Frontal cortex (tissue), 2 donors: ENCODE data around the gene SPX.

DNA sequence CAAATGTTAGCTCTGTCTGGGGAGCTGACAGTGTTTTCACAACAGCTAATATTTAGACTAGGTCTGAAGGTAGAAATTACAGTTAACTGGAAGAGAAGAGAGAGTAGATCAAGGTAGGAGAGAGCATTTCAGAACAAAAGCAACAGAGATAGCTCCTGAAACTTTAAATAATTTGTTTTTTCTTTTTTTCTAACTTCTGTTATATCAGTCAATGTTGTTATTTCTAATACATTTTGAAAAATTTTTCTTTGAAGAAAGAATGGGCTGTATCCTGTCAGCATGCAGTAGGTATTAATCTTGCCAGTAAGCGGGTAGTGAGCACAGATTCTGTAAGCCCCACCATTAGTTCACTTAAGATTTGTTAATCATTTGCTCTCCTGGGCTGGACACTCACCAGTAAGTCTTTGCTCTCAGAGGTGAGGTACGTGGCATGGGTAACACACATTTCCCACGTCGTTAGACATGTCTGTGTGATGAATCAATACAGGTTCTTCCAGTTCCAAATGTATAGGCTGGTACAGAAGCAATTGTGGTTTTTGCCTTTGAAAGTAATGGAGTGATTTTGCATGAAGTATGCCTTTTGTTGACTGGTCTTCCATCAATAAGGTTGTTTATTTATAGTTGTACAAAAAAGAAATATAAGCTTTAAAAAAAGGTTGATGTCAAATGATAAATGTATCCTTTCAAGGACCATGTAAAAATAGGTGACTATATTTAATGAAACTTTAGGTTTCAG is 45.2 kb downstream of the DERA start:
- RAMPAGE, long total RNA = no peak

DNA sequence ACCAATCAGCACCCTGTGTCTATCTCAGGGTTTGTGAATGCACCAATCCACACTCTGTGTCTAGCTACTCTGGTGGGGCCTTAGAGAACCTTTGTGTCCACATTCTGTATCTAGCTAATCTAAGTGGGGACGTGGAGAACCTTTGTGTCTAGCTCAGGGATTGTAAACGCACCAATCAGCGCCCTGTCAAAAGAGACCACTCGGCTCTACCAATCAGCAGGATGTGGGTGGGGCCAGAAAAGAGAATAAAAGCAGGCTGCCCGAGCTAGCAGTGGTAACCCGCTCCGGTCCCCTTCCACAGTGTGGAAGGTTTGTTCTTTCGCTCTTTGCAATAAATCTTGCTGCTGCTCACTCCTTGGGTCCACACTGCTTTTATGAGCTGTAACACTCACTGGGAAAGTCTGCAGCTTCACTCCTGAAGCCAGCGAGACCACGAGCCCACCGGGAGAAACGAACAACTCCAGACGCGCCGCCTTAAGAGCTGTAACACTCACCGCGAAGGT is 146.9 kb downstream of the DERA start:
- RAMPAGE, long total RNA = no peak

DNA sequence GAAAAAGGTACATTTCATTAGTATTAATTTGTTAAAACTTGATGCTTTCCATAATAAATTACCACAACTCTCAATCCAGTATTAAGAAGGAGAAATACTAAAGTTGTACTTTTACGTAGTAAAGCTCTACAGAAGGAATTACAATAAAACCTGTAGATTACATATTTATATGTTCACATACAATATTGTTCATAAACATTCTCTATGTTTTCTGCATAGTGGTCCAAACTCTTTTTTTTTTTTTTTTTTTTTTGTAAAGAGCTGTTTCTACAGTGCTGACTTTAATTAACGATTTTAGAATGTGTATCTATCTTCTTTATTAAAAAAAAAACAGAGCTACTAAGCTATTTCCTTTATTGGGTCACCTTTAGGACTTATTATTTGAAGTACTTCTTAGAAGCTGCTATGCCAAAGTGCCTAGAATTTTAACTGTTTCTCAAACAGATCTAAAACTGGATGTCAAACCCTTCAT is 33.8 kb downstream of the LMO3 start:
- RAMPAGE, long total RNA = no peak

GRCh38 chr12:17574748-17575077 is 515.3 kb downstream of the RERGL start:
- RAMPAGE, long total RNA = no peak

- RAMPAGE, long total RNA = no peak
Measured at GRCh38 chr12:18643600-18644310, 94.1 kb downstream of the PLCZ1 start.

DNA sequence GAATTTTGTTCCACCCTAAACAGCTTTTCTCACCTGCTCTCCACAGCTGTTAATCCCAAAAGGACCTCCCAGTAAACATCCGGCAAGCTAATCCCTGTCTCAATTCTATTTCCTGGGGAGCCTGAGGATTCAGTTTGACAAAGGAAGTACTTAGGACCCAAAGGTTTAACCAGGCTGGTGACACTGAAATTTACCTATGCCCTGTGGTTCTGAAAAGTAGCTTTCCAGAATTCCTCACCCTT is 15.0 kb downstream of the CAPZA3 start:
- RAMPAGE, long total RNA = no peak

DNA sequence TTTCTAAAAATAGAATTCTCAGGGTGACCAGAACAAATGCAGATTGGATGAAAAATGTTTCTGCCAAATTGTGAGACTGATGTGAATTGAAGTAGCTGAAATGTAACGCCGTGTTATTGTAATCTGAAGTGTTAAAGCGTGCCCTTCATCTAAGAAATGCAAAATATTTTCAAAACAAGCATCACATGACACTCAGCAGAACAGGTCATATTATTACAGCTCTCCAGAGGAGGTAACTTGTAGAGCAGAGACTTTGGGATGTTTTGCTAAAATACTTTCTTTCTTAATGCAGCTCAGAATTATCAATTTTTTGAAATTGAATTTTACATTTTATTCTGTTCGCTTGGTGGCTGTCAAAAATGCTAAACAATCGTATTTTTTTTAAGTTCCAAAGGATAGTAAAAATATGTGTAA is 89.9 kb upstream of the PLEKHA5 start:
- RAMPAGE, long total RNA = no peak

DNA sequence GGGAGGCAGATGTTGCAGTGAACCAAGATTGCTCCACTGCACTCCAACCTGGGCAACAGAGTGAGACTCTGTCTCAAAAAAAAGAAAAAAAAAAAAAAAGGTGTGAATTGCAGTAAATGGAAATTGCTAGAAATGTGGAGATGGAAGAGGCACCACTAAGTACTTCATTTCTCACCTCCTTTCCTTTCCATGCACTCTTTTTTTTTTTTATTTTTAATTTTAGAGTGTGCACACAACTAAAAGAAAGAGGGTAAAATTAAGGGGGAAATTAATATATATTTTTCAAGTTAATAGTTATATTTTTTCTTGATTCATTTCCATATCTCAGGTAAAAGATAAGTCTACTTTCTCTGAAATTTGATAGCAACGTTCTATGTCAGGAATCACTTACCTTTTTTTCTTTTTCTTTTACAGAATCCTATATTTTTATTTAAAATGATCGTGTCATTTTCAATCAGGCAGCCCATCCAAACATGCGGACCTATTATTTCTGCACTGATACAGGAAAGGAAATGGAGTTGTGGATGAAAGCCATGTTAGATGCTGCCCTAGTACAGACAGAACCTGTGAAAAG is 139.9 kb downstream of the PLEKHA5 start:
- RAMPAGE, long total RNA = no peak

GRCh38 chr12:19307217-19308100 is 131.8 kb upstream of the AEBP2 start:
- RAMPAGE, long total RNA = no peak

GRCh38 chr12:19526767-19527448 is 87.6 kb downstream of the AEBP2 start:
- RAMPAGE, long total RNA = no peak

DNA sequence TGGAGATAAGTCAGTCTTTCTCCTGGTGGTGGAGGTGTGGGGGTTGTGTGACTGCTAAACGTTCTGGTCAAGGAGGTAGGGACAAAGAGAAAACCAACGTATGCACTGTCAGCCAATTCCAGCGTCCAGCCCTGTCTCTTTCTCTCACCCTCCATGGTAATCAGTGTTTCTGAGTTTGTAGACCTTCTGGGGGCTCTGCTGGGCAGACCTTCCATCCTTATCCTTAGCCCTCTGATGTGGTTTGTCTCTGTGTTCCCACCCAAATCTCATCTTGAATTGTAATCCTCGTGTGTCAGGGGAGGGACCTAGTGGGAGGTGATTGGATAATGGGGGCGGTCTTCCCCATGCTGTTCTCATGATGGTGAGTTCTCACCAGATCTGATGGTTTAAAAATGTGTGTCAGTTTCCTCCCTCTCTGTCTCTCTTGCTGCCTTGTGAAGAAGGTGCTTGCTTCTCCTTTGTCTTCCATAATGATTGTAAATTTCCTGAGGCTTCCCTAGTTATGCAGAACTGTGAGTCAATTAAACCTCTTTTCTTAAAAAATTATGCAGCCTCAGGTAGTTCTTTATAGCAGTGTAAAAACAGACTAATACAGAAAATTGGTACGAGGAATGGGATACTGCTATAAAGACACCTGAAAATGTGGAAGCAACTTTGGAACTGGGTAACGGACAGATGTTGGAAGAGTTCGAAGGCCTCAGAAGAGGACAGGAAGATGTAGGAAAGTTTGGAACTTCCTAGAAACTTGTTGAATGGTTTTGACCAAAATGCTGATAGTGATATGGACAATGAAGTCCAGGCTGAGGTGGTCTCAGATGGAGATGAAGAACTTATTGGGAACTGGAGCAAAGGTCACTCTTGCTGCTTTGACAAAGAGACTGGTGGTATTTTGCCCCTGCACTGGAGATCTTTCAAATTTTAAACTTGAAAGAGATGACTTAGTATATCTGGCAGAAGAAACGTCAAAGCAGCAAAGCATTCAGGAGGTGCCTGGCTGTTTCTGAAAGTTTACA is 143.0 kb downstream of the AEBP2 start:
- RAMPAGE, long total RNA = no peak

GRCh38 chr12:19689750-19690330 is 250.5 kb downstream of the AEBP2 start:
- RAMPAGE, long total RNA = no peak

DNA sequence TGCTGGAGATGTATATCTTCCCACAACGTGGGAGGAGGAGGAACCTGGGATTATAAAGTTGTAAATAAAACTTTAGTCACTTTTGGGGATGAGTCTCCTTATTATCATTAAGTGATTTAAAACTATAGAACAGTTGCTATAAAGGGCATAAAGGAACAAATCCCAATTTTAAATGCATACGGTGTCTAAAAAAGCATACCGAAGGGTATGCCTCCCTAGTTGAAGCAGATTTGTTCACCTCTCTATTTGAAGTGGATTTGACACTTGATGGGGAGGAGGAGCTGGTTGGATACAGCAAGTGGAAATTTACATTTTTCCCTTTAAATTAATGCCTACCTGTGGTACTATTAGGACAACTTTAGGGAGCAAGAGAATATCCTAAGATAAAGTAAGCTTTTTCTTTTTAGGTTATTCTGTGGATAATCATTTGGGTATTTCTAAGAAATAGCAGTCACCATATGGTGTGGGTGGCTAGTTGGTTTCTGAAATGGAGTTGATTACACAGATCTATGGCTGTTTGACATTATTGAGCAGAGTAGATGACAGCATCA is 2.8 kb downstream of the PDE3A start:
- RAMPAGE, long total RNA = no peak

GRCh38 chr12:20421372-20421808 is 53.1 kb downstream of the PDE3A start:
- RAMPAGE, long total RNA = no peak

DNA sequence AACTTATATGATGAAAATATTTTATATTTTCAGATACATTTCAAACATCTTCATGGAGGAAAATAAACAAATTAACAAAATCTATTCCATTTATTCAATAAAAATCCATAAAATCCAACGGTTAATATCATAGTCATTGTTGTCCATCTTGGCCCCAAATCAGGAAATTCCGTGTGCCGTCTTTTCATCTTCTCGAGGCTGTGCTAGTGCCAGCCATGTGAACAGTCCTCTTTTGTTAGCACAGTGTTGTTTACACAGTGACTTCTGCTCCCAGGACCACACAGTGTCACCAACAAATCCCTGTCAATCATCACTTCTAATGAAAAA is 1.8 kb upstream of the SLCO1A2 start:
- RAMPAGE, long total RNA = no peak

DNA sequence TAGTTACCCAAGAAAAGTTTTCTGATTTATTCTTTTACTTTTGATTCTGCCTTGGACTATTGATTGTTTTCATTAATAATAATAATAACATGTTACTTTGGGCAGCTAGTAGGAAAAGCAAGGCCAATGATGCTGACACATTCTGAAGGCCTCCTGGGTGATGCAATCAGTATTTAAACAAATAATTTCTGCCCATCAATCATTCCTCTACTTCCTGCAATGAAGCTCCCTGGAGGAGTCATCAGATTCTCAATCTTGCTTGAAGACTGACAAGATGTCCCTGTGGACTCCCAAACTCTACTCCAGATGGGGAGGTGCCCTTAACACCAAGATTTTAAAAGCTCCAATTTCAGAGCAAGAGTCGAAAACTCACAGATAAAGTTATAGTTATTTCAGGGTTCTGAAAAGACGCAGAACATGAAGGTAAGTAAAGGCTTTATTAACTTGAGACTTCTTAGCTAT is at the start of gene SPX:
TSS of gene SPX (plus strand) at position 241 of the 462 bp plus-strand sequence.
- RAMPAGE, long total RNA = no peak

DNA sequence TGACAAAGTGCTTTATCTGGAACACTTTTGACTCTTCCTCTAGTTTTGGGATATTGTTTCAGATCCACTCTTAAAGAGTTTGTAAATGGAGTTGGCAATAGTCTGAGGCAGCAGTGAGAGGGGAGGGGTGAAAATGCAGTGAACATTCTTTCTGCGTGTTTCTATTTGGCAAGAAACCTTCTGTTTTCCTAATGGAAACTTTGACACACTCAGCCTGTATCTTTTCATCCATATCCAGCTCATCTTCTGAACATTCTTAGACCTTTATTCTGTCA is 57.3 kb upstream of the KCNJ8 start:
- RAMPAGE, long total RNA = no peak

- RAMPAGE, long total RNA = no peak
Measured at GRCh38 chr12:21892304-21892845, 48.9 kb downstream of the ABCC9 start.

DNA sequence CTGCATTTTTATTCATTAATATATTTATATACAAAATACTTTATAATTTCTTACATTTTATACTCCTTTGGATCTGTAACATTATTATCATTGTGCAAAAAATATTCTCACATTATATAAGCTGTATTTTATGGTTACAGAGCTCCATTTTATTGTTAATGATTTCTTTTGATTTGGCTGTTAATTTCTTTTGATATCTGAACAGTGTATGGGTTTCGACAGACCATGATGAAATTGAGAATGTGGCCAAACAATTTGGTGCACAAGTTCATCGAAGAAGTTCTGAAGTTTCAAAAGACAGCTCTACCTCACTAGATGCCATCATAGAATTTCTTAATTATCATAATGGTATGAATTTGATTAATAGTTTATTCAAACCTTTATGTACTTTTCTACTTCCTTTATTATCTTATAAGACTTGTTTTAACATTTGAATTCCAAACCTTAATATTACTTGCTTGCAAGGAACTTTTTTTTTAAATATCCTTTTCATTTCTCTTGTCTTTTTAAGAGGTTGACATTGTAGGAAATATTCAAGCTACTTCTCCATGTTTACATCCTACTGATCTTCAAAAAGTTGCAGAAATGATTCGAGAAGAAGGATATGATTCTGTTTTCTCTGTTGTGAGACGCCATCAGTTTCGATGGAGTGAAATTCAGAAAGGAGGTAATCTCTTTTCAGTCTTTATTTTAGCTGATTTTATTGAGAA is 9.1 kb downstream of the CMAS start:
- RAMPAGE, long total RNA = no peak

GRCh38 chr12:22333734-22334417 is 631 bp downstream of the ST8SIA1 start:
- RAMPAGE, long total RNA = no peak